Brain (tissue), 1 donor: ENCODE data around the genes WFDC1, USP10 and ZDHHC7.

GRCh38 chr16:84294261-84295139 lies at the start of gene WFDC1:
Gene WFDC1 (plus strand): TSS chr16:84294878.
- RRBS: 20% methylated on average over 6 of the region's 36 CpGs

DNA sequence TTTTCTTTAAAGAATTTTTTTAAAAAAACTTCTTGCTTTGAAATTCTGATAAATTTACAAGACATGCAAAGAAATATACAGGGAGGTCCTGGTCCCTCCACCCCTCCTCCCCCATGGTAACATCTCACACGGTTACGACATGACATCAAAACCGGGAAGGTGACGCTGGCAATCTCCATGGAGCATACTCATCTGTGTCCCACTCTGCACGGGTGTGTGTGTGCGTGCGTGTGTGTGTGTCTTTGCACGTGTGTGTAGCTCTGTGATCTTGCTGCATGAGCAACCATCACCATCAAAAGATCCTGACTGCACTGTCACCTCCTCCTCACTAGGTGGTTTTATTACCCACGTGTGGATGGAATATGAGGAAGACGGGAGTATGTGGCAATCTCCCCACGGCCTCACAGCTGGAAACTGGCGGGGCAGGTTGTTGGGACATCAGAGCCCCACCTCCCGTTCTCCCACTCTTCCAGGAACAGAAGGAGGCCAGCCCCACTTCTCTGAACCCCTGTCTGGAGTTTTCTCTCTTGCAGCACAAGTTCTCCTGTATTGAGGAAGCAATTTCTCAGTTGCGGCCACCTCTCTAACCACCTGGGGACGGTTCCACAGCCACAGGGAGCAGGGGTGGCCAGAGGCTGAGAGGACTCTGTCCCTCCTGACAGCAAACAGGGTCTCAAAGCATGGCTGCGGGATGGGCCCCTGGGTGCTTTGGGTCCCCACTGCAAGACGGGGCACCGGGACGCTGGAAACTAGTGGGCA lies 28.0 kb upstream of the ATP2C2 start:
- RRBS: no CpG with 5 or more reads among the region's 19 CpGs

GRCh38 chr16:84507209-84507811 lies 2.9 kb upstream of the MEAK7 start:
- RRBS: no CpG with 5 or more reads among the region's 16 CpGs

- RRBS: 2% methylated on average over 3 of the region's 19 CpGs
Measured at GRCh38 chr16:84511300-84511904, 6.9 kb upstream of the MEAK7 start.

DNA sequence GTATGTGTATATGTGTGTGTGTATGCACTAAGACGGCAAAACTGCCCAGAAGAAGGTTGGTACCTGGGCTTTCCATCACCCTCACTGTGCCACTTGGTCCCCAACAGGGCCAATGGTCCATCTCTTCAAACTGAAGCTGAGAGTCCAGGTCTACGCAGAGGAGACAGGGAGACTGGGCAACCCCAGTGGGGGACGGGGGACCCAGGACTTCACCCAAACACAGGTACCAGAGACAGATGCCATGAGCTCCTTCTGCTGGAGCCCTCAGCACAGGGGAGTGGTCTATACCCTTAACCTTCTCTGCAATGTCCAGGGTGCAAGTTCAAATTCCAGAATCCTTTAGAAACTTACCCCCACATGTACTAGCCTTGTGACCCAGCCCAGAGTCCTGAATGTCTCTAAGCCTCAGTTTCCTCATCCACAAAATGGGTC lies 21.9 kb downstream of the COTL1 start:
- RRBS: no CpG with 5 or more reads among the region's 3 CpGs

- RRBS: no CpG with 5 or more reads among the region's 12 CpGs
Measured at GRCh38 chr16:84600635-84601408, 17.1 kb downstream of the COTL1 start.

DNA sequence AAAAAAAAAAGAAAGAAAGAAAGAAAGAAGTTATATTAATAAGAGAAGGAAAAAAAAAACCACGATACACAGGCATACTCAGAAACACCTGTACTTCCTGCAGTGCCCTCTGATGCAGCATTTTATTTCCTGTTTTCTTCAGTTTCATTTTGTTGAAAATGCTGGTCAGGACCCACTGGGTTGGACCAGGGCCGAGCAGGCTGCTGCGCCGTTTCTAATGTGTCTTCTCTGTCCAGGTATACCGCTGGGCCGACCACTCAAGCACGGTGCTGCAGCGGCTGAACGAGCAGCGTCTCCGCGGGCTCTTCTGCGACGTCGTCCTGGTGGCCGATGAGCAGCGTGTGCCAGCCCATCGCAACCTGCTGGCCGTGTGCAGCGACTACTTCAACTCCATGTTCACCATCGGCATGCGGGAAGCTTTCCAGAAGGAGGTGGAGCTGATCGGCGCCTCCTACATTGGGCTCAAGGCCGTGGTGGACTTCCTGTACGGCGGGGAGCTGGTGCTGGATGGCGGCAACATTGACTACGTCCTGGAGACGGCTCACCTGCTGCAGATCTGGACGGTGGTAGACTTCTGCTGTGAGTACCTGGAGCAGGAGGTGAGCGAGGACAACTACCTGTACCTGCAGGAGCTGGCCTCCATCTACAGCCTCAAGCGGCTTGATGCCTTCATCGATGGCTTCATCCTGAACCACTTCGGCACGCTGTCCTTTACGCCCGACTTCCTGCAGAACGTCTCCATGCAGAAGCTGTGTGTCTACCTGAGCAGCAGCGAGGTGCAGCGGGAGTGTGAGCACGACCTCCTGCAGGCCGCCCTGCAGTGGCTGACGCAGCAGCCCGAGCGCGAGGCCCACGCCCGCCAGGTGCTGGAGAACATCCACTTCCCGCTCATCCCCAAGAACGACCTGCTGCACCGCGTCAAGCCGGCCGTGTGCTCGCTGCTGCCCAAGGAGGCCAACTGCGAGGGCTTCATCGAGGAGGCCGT lies 8.6 kb downstream of the KLHL36 start:
- RRBS: no CpG with 5 or more reads among the region's 59 CpGs

GRCh38 chr16:84699237-84700118 lies at the start of gene USP10:
Gene USP10 (plus strand): TSS chr16:84700000.
- RRBS: 9% methylated on average over 52 of the region's 79 CpGs

DNA sequence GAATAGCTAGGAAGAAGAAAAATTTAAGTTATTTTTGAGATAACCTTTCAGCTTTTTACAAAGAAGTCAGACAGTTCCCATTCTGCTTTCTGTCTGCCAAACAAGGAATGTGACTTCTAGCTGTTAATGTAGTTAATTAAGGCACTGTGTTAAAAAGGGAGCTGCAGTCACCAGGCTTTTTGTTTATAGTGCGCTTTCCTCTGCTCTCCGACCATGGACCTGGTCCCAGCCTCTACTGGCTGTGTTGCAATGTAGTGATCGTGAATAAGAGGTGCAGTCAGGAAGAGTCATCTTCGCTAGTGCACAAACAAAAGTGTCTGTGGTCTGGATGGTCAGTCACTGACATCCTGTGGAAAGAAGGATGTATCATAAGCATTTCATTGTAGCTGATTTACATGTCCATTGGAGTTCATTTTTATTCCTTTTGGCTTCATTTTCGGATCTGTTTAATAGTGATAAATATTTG lies 39.9 kb downstream of the USP10 start:
- RRBS: no CpG with 5 or more reads among the region's 5 CpGs

GRCh38 chr16:84847615-84847801 lies 27.7 kb downstream of the CRISPLD2 start:
- RRBS: no CpG with 5 or more reads among the region's 5 CpGs

- RRBS: no CpG with 5 or more reads among the region's 18 CpGs
Measured at GRCh38 chr16:84882922-84883946, 63.4 kb downstream of the CRISPLD2 start.

DNA sequence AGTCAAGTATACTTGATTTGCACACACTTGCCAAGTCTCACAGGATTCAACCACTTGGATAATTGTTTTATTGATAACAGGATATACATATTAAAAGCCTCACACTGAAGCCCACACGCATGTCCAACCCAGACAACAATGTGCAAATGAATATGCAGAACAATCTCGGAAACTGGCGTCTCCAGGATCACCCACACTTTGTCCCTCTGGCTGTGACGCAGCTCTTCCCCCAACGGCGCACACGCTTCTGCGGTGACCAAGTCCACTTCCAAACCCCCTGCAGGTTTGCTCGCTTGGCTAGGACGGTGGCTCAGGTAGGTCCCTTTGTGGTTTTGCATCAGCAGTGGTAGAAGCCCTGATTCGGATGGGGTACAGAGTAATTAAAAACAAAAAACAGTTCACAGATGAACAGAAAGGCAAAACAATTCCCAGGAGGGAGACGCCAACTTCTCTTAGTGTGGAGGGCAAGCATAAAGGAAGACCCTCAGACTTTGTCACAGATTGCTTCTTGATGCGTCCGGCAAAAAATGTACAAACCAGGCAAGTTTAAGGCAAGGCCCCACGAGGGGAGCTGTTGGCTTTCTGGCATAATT lies 36.7 kb downstream of the ZDHHC7 start:
- RRBS: no CpG with 5 or more reads among the region's 15 CpGs

GRCh38 chr16:85001818-85002972 lies 9.1 kb downstream of the ZDHHC7 start:
- RRBS: no CpG with 5 or more reads among the region's 25 CpGs

- RRBS: 1% methylated on average over 28 of the region's 34 CpGs
Measured at GRCh38 chr16:85011370-85011684, at the start of gene ZDHHC7. Gene ZDHHC7 (minus strand): TSS chr16:85011535.

DNA sequence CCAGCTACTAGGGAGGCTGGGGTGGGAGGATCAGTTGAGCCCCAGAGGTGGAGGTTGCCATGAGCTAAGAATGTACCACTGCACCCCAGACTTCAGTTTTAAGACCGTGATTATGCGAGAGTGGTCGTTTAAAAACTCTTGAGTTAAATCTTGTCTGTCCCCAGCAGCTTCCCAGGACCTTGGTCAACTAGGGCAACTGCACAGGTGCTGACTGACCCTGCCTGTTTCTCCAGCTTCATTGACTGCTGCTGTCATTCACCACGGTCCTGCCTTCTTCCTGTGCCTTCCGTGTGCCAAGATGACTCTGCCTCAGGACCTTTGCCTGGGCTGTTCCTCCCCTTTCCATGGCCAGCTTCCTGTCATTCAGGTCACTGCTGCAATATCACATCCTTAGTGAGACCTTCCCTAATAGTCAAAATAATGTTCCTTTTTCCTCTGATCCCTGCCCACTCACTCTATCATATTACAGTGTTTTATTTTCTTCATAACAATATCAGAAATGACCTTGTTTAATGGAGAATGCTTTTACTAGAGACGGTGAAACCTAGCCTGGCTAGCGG lies 3.9 kb downstream of the KIAA0513 start:
- RRBS: no CpG with 5 or more reads among the region's 7 CpGs

GRCh38 chr16:85104626-85105193 lies 7.6 kb downstream of the CIBAR2 start:
- RRBS: 32% methylated on average over 2 of the region's 10 CpGs

GRCh38 chr16:85123746-85124403 lies 11.6 kb upstream of the CIBAR2 start:
- RRBS: 57% methylated on average over 17 of the region's 32 CpGs

GRCh38 chr16:85169136-85170269 lies 57.2 kb upstream of the CIBAR2 start:
- RRBS: 3% methylated on average over 96 of the region's 192 CpGs

GRCh38 chr16:85232336-85232714 lies 120.1 kb upstream of the CIBAR2 start:
- RRBS: no CpG with 5 or more reads among the region's 5 CpGs

- RRBS: no CpG with 5 or more reads among the region's 20 CpGs
Measured at GRCh38 chr16:85311037-85311635, 198.9 kb upstream of the CIBAR2 start.